HEK293 (cell line): ENCODE measurements around the gene LCN1.

DNA sequence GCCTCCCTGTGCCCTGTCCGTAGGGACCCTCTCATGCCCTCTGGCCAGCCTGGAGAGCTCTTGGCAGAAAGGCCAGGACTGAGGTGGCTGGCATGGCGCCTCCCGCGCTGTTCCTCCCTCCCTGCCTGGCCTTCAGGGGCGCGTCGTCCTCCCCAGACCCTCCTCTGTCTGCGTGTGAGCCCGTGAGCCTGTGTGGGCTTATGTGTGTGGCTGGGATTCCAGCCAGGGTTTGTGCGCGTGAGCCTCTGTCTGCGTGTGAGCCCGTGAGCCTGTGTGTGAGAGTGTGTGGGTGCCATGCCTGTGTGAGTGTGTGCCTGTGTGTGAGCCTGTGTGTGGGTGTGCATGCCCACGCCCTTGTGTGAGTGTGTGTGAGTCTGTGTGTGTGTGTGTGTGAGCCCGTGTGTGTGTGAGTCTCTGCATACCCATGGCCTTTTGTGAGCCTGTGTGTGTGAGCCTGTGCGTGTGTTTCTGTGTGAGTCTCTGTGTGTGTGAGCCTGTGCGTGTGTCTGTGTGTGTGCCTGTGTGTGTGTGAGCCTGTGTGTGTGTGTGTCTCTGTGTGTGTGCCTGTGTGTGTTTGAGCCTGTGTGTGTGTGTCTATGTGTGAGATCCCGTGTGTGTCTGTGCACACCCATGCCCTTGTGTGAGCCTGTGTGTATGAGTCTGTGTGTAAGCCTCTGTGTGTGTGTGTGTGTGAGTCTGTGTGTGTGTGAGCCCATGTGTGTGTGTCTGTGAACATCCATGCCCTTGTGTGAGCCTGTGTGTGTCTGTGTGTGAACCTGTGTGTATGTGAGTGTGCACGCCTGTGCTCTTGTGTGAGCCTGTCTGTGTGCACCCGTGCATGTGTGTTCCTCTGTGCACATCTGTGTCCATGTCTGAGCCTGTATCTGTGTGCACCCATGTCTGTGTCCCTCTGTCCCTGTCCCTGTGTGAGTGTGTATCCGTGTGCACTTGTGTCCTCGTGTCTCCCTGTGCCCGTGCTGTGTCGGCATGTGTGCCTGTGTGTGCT, 13.2 kb downstream of the RXRA start:
- PRO-cap = no peak
- RRBS, 2 experiments = no CpG with 5 or more reads among the region's 24 CpGs

DNA sequence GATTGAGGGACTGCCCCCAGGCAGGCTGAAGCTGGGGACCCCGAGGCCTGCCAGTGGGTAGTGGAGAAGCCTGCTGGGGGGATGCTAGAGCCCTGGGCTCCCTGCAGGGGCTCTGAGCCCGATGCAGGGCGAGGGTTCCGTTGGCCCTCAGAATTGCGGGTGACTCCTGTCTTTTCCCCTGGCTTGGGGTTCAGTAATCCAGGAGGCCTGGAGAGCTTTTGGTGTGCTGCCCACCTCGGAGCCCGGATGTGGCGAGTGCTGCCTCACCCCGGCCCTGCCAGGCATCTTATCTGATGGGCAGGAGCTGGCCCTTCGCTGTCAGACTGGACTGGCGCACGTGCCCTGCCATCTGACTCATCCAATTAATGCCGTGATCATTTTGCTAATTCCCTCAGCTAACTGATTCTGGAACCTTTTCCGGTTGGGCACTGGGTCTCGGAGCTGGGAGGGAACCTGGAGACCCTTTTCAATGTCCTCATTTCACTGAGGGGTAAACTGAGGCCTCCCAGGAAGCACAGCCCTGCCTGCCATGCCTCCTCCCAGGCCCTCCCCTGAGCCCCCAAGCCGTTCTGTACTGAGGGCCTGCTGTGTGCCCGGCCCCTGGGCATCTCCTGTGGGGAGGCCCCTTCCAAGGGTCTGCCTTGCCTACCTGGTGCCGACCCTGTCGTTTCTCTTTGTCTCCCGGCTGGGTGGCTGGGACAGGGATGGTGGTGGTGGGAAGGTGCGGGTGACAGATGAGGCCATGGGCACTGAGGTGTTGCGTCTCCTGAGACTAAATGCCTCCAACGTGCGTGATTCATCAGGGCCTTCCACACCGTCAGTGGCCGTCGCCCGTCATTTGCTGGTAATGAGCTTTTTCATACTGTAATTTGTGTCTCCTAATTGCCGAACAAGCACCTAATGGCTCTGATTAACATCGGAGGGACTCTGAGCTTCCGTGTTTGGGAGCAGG, 34.8 kb downstream of the RXRA start:
- PRO-cap = no peak
- RRBS, 2 experiments = 73 to 87% methylated on average over 5 to 6 of the region's 31 CpGs

DNA sequence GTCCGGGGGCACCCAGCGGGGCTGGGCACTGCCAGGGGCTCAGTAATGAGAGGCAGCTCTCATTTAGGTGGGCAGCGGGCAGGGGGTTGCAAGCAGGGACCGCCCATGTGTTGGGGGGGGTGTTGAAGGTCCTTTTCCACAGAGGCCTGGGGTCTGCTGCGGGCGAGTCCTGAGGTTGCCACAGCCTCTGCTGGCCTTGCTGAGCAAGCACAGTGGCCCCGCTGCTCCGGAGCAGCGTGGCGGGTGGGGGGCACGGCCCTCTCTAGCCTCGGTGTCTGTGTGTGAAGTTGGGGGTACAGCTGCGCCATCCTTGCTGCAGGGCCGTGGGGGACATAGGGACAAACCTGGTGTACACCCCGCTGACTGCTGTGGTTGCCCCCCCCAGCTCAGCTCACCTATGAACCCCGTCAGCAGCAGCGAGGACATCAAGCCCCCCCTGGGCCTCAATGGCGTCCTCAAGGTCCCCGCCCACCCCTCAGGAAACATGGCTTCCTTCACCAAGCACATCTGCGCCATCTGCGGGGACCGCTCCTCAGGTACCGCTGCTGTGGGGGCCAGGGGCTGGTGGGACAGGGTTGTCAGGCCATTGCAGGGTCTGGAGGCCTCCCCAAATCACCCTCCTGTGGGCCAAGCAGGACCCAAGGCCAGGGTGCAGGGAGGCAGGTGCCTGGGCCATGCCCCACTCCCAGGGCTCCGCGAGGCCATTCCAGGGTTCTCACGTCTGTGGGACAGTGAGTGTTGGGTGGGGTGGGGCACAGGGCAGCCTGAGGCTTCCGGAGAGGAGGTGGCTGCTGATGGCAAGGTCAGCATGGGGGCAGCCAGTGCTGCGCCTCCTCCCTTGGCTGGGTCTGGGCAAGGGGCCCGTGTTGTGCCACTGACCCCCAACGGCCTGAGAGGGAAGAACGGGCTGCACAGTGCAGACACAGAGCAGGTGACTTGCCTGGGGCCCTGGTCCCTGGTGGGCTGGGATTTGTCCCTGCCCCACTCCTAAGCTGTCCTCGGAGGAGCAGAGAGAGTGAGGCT, 81.8 kb downstream of the RXRA start:
- PRO-cap = no peak
- RRBS, 2 experiments = no CpG with 5 or more reads among the region's 32 CpGs

DNA sequence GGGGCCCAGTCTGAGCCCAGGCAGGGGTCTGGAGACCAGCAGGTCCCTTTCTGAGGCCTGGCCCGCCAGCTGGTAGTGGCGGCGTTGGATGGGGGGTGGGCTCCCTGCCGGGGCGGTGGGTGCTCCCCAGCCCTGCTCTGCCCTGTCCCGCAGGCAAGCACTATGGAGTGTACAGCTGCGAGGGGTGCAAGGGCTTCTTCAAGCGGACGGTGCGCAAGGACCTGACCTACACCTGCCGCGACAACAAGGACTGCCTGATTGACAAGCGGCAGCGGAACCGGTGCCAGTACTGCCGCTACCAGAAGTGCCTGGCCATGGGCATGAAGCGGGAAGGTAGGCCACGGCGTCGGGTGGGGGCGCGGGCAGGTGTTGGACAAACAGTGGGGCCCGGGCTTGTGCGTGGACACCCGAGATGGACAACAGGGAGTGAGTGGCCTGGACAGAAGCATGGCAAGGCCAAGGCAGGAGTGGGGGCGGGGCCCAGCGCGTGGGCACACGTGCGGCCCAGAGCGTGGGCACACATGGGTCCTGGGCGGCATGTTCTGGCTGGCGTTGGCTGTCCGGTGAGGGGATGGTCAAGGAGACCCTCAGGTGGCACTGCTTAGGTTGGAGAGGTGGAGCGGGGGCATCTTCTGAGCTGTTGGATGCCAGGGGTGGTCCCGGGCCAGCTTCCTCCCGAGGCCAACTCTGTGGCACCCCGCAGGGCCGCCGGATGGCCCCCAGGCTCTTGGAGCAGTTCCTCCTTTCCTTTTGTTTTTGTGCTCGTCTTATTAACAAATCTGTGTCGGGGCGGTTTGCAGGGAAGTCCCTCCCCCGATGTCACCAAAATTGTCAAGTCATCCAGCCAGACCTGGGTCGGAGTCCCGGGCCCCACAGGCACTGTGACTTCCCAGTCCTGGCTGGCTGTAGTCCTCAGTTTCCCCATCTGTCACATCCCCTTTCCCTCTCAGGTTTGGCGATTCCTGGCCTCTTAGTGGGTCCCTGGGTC, 82.8 kb downstream of the RXRA start:
- PRO-cap = no peak
- RRBS, 2 experiments = 87 to 93% methylated on average over 6 of the region's 47 CpGs

- PRO-cap = no peak
- RRBS, 2 experiments = 95% methylated on average over 10 of the region's 24 CpGs
These were observed 102.8 kb downstream of the RXRA start for GRCh38 chr9:134428968-134429579.

GRCh38 chr9:134468848-134469522, 142.7 kb downstream of the RXRA start:
- PRO-cap = no peak
- RRBS, 2 experiments = 63 to 79% methylated on average over 2 of the region's 21 CpGs

DNA sequence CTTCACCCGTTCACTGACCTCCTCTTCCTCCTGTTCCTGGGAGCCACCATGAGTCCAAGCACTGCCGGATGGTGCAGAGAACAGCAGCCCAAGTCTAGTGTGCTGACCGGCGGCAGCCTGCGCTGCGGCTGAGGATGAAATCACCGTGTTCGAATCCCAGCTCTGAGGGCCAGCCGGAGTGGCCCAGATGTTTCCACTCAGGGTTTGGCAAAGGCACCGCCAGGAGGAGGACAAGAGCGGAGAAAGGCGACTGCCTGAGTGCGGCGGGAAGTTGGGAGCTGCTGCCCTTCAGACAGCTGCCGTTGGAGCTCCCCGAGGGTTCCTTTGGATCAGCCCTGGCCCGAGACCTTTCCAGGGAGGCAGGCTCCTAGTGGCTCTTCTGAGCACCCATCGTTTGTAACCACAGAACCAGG, 115.8 kb upstream of the COL5A1 start:
- PRO-cap = no peak
- RRBS, 2 experiments = 91 to 98% methylated on average over 4 to 8 of the region's 18 CpGs

GRCh38 chr9:134681143-134681551, 39.5 kb downstream of the COL5A1 start:
- PRO-cap = no peak
- RRBS, 2 experiments = 88 to 89% methylated on average over 7 of the region's 16 CpGs

DNA sequence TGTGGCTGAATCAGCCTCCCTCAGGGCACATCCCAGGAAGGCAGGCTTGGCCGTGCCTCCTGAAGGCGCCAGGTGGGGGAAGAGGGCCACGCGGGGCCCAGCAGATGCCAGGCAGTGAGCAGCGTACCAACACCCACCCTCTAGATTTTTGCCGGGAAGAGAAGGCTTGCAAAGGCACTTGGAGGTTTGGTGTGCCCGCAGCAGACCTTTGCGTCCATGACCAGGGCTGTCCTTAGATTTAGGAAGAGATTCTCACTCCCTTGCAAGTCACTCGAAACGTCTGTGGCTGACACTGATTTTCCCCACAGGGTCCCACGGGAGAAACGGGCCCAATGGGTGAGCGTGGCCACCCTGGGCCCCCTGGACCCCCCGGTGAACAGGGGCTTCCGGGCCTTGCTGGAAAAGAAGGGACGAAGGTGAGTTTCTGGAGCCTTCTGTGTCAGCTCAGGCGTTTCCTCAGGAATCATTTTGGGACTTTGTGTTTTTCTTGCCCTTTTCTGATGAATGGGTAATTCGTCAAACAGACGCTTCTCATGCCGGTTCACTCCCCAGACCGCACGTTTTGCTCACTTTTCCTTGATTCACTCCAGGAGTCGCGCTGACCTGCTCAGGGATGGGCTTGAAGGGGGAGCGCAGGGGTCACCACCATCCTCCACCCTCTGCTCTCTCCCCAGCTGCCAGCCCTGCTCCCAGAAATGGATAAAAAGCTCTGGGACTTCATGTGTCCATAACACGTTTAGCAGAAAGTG, 77.9 kb upstream of the FCN2 start:
- PRO-cap = no peak
- RRBS, 2 experiments = no CpG with 5 or more reads among the region's 26 CpGs

DNA sequence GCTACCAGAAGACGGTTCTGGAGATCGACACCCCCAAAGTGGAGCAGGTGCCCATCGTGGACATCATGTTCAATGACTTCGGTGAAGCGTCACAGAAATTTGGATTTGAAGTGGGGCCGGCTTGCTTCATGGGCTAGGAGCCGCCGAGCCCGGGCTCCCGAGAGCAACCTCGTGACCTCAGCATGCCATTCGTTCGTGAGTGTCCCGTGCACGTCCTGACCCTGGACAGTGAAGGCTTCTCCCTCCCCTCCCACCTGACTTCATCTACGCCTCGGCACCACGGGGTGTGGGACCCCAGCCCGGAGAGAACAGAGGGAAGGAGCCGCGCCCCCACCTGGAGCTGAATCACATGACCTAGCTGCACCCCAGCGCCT, 38.5 kb upstream of the FCN2 start:
- PRO-cap = no peak
- RRBS, 2 experiments = no CpG with 5 or more reads among the region's 22 CpGs

DNA sequence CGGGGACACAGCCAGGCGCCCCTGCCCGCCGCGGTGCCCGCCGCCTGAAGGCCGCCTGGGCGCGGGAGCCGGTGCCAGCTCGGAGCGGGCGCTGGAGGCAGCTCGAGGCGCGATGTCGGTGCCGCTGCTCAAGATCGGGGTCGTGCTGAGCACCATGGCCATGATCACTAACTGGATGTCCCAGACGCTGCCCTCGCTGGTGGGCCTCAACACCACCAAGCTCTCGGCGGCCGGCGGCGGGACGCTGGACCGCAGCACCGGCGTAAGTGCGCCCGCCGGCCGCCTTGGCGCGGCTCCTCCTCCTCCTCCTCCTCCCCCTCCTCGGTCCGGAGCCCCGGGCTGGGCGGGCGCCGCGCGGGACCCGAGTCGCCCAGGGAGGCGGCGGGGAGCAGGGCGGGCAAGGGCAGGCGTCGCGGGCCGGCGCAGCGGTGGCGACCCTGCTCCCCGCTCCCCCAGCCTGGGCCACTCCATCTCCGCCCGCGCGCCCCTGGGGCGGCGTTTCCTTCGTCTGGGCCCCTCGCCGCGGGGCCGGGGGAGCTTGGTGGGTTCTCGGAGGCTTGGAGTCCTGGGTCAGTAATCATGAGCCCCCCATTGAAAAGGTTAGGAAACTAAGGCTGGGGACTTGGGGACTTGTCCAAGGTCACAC, 533 bp downstream of the OLFM1 start:
- PRO-cap = no peak
- RRBS, 2 experiments = 6 to 11% methylated on average over 19 of the region's 71 CpGs

- PRO-cap = no peak
- RRBS, 2 experiments = 90 to 93% methylated on average over 2 of the region's 7 CpGs
These were observed at the start of gene LCN1 for GRCh38 chr9:135521233-135521554. Gene LCN1 (plus strand): TSS chr9:135521440.

DNA sequence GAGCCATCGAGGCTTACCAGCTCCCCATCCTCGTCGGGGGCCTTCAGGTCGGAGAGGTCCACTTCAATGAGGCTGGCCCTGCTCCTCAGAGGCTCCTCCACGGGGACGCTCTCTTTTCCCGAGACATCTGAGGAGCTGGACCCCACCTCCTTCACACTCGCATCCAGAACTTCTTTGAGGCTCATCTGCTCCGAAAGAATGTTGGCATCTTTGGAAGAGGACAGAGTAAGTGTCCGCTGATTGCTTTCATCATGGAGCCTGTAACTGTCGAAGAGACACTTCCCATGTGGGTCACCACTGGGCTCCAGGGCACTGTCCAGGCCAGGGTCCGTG, 86.5 kb downstream of the CAMSAP1 start:
- PRO-cap = no peak
- RRBS, 2 experiments = no CpG with 5 or more reads among the region's 12 CpGs

DNA sequence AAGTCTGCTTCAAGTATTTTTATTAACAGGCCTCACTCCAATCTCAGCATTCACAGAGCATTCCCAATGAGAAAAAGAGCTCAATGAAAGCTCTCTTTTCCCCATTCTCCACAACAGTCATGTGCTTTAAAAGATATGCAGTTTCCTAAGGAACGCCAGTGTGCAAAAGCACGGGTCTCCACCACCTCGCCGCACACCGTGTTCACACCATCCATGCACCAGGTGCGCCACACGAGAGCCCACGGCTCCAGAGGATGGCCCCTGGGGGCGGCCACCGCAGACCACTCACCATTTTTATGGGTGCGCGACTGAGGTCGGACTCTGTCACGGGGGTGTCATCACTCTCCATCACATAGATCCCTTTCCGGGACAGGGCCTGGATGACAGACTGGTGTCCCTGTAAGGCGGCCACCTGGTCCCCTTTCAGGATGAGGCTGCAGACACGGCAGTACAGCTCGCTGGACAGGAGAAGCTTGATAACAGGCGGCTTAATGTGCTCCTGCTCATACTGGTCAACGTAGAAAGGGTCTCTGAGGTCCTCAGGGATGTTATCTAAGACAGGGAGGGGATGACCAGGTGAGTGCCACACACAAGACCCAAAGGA, 24.7 kb downstream of the CAMSAP1 start:
- PRO-cap = no peak
- RRBS, 2 experiments = no CpG with 5 or more reads among the region's 20 CpGs

- PRO-cap = no peak
- RRBS, 2 experiments = no CpG with 5 or more reads among the region's 31 CpGs
These were observed 25.4 kb upstream of the CAMSAP1 start for GRCh38 chr9:135932540-135933396.

DNA sequence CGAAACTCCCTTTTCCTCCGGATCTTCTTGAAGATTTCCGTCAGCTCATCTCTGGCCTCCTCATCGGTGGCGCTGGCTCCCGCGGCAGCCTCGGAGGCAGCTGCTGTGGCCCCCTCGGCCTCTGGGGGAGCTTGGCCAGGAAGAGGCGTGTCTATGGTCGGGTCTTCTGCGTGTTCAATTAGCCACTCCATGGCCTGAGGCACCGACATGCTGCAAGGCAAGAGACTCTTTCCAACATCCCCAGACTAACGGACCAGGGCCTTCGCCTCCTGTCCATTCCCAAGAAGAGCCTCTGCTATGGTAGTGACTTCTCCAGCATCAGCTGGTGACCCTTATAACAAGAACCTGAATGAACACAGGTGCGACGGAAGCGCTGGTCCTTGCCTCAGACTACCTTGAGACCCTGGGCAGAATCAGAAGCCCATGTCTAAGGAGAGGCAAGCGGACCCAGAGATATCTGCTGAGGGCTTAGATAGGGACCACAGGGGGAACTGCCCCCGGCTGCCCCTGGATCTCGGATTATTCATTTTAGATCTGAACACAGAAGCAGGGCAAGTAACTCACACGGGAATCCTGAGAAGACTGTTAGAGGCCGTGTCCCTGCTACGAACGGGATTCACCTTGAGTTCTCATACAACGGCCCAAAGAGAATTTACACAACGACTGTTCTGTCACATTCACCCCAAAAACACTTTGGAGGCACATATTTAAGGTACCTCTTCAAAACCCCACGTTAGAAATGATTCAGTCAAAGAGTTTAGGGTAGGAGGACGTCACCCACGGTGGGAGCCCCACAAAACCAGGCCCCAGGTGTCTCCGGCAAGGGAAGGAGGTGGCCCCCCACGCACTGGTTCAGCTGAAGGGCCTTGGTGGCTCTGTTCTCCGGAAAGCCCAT, 15.9 kb downstream of the UBAC1 start:
- PRO-cap = no peak
- RRBS, 2 experiments = 98 to 99% methylated on average over 3 to 5 of the region's 33 CpGs

DNA sequence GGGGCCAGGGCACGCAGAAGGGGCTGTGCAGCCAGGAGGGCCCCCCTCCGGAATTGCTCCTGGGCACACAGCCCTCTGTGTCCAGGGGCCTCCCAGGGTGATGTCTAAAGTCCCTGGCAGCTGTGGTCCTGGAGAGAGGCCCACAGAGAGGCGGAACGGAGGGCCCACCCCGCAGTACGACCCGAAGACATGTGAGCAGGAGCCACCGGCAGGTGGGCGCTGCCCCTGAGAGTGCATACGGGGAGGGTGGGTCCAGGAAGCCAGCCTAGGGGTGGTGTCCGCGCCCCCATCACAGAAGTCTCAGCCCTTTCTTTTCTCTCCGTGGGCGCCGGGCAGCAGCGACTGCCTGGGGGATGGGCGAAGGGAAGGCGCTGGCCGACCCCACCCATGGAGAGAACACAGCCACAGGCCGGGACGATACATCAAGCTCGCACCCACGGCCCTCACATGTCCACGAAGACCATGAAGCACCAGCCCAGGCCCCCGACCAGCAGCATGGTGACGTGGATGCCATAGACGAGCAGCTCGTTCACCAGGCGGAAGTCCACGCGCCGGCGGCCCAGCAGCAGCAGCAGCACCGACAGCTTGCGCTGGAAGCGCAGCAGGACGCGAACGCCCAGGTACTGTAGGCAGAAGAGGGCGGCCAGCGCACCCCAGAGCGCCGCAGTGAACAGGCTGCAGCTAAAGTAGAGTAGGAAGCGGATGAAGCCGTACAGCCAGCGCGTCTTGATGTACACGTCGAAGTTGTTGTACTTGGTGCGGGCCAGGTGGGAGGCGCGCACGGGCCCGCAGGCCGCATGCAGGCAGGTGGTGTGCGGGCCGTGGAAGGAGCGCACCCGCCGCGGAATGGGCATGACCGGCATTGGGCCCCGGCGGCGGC, 2.4 kb downstream of the TMEM250 start:
- PRO-cap = no peak
- RRBS, 2 experiments = 98 to 100% methylated on average over 3 of the region's 65 CpGs

- PRO-cap = unidirectional peak, plus-strand start at chr9:136117760
- RRBS, 2 experiments = 64 to 72% methylated on average over 3 to 6 of the region's 27 CpGs
These were observed 1.2 kb downstream of the TMEM250 start for GRCh38 chr9:136117226-136118035.

DNA sequence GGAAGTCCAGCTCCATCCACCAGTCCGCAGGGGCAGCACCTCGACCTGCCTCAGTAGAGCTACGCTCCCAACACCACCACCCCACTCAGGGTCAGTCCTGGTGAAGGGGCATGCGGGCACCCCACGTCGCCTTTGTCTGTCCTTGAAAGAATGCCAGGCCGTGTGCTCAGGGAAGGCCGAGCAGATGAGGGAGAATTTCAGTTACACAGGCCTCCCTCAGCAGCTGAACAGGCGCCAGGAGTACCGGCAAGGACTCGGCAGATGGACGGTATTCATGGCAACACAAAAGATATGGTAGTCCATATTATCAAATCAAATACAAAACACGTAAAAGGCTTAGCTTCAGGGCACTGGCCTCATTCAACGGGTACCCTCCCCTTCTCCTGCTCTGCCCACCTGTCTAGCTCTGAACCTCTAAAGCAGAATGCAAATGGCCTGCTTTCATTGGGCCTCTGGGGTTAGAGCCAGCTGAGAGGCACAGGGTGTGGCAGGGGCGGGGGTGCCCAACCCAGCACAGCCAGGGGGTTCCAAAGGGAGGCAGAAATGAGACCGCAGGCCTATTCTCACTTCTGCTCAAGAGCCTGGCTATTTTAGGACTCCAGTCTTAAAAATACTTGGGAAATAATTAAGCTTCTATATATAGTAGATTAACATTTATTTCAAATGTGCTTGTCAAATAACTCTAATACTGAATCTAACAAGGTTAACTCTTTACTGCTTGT, 5.8 kb downstream of the QSOX2 start:
- PRO-cap = no peak
- RRBS, 2 experiments = no CpG with 5 or more reads among the region's 16 CpGs

- PRO-cap = no peak
- RRBS, 2 experiments = 5 to 9% methylated on average over 1 of the region's 28 CpGs
These were observed 12.2 kb downstream of the GPSM1 start for GRCh38 chr9:136339424-136340152.